ENCODE measurements around a stretch of chr21.

DNA sequence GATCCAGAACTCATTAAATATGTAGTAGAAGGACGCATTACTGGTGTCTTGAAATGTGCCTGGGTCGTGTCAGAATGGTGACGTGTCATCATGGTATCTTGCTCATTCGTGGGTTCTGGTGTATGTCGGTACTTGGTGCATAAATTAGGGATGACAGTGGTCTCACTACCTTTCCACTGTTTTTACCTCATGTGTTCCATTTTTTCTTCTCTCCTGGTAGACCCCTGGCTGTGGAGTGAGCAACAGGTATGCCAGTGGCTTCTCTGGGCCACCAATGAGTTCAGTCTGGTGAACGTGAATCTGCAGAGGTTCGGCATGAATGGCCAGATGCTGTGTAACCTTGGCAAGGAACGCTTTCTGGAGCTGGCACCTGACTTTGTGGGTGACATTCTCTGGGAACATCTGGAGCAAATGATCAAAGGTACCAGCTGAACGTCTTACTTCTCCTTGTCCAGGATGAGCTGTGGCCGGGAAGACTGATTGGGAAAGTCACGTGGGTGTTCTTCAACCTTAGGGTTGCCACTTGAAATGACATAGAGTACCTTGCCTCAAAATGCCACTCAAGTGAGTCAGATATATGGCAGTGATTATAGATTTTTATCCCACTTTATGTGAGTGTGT, 8.9 kb downstream of the ETS2 start:
- PRO-cap, result no peak
- RAMPAGE, long total RNA, result no peak
- RRBS, result no CpG with 5 or more reads among the region's 11 CpGs

DNA sequence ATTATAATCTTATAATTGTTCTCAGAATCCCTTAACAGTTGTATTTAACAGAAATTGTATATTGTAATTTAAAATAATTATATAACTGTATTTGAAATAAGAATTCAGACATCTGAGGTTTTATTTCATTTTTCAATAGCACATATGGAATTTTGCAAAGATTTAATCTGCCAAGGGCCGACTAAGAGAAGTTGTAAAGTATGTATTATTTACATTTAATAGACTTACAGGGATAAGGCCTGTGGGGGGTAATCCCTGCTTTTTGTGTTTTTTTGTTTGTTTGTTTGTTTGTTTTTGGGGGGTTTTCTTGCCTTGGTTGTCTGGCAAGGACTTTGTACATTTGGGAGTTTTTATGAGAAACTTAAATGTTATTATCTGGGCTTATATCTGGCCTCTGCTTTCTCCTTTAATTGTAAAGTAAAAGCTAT, 17.6 kb downstream of the ETS2 start:
- PRO-cap, result no peak
- RAMPAGE, long total RNA, result no peak
- RRBS, result no CpG with 5 or more reads among the region's 1 CpG

DNA sequence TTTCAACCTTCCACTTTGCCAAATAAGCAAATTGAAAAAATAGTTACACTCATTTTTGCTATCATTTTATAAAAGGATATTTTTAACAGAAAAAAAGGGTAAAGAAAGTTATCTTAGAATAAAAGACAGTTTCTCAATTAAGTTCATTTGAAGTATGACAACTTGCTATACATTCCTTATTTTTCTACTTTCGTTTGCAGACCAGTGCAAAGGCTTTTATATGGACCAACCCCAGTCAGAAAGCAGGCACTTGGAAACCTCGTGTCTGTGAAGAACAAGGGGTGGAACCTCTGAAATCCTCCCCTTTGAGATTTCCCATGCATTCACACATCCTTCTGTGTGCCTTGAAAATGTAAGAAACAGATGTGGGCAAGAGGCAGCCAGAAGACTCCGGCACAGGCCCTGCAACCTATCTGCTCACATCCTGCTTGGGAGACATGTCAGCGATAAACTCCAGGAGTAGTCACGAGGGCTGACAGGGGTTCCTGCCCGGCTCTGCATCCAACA, 42.4 kb downstream of the ETS2 start:
- PRO-cap, result no peak
- RAMPAGE, long total RNA, result no peak
- RRBS, result 54% methylated on average over 3 of the region's 6 CpGs

DNA sequence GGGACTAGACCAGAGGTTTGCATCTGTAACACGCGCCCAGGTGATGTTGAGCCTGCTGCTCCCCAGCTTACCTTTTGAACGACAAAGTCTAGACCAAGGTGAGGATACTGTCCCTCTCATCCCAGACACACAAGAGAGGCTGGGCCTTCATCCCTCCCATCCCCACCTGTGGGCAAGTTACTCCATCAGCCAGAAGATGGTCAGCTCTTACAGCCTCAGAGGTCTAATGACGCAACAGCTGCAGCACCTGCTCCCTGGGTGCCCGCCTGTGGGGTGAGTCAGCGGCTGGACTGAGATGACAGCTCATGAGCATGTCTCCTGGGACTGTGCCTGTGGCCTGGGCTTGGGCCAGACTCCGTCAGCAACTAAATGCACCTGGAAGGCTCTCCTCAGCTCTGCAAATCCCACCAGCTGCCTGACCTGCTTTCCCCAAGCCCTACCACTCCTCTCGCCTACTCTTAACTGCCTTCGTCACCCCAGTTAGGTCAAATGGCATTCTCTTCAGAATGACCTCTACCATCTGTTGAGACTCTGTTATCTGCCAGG, 47.6 kb downstream of the ETS2 start:
- PRO-cap, result no peak
- RAMPAGE, long total RNA, result no peak
- RRBS, result no CpG with 5 or more reads among the region's 9 CpGs

- PRO-cap, result no peak
- RAMPAGE, long total RNA, result no peak
- RRBS, result no CpG with 5 or more reads among the region's 14 CpGs
Measured at GRCh38 chr21:38906964-38907692, 101.4 kb downstream of the ETS2 start.

GRCh38 chr21:38920991-38921620, 115.4 kb downstream of the ETS2 start:
- PRO-cap, result no peak
- RAMPAGE, long total RNA, result no peak
- RRBS, result no CpG with 5 or more reads among the region's 4 CpGs

DNA sequence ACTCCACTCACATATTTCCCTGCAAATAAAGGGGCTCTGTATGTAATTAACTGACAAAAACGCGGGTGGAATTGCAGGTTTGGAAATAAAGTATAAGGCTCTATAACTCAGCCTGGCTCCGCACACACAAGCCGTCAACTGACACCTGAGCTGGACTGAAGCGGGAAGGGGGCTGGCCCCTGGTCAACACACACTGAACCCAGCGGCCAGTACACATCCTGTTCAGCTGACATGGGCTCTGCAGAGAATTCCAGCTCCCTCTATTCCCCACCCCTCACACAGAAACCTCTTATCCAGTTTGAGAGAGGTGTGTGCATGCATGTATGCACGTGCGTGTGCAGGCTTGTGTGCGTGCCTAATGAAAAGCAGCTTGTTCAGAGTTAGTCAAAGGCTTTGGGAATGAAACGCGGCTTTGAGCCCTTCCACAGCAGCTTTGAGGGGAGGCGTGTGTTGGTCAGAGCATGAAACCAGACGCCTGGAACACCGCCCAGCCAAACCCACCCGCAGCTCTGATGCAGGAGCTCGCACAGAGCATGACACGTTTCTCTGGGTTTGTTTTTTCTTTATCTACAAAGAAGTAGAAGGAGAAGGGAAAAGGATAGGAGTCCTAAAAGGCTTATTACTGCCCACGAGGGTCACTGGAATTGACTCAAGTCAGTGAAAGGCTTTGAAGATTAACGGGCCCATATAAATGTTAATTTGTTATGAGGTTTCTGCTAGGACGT, 184.1 kb downstream of the ETS2 start:
- PRO-cap, result no peak
- RAMPAGE, long total RNA, result no peak
- RRBS, result no CpG with 5 or more reads among the region's 20 CpGs

DNA sequence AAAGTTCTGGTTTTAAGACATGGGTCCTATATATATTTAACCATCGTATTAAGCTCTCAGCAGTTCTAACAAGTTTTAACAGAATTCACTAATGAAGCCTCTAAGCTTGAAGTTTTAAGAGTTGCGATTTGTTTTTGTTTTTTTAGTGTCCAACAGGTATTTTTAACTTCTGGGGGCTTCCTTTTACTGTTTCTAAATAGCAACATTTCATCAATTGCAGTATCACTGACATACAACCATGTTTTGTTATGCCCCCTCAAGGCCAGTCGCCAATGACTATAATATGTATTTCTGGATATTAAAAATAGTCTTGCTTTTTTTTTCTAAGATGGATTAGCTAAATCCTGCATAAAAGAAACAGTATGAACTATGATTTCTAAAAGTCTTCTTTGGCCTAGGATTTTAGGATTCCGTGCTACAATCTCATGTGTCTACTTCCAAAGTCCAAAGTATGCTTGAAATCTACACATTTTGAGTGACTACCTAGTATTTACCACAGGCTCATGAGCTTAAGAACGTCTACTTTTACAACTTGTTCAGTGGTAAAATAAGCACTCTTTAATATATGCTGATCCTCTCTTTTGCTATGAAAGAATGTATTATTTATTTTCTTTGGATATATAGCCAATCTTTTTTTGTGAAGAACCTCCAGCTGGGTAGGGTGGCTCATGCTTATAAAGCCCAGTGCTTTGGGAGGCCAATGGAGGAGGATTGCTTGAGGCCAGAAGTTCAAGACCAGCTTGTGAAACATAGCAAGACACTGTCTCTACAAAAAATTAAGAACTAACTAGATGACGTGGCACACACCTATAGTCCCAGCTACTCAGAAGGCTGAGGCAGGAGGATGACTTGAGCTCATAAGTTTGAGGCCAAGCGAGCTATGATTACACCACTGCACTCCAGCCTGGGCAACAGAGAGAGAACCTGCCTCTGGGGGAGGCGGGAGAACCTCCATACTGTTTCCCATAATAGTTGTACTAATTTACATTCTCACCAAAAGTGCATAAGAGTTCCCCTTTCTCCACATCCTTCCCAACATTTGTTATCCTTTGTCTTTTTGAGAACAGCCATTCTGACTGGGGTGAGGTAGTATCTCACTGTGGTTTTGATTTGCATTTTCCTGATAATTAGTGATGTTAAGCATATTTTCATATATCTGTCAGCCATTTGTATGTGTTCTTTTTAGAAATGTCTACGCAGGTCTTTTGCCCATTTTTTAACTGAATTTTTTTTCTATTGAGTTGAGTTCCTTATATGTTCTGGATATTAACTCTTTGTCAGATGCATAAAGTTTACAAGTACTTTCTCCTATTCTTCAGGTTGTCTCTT, 29.4 kb downstream of the BRWD1 start:
- PRO-cap, result no peak
- RAMPAGE, long total RNA, result no peak
- RRBS, result no CpG with 5 or more reads among the region's 9 CpGs

- PRO-cap, result no peak
- RAMPAGE, long total RNA, result no peak
- RRBS, result under 1% methylated on average over 3 of the region's 30 CpGs
Measured at GRCh38 chr21:39312936-39313151, 588 bp downstream of the BRWD1 start.

GRCh38 chr21:39387965-39388548, 7.9 kb downstream of the GET1 start:
- PRO-cap, result no peak
- RAMPAGE, long total RNA, result no peak
- RRBS, result no CpG with 5 or more reads among the region's 21 CpGs

- PRO-cap, result no peak
- RAMPAGE, long total RNA, result no peak
- RRBS, result no CpG with 5 or more reads among the region's 22 CpGs
Measured at GRCh38 chr21:39611485-39612290, 1.1 kb upstream of the B3GALT5 start.

DNA sequence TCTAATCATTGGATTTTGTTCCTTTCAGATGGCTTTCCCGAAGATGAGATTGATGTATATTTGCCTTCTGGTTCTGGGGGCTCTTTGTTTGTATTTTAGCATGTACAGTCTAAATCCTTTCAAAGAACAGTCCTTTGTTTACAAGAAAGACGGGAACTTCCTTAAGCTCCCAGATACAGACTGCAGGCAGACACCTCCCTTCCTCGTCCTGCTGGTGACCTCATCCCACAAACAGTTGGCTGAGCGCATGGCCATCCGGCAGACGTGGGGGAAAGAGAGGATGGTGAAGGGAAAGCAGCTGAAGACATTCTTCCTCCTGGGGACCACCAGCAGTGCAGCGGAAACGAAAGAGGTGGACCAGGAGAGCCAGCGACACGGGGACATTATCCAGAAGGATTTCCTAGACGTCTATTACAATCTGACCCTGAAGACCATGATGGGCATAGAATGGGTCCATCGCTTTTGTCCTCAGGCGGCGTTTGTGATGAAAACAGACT, 47.8 kb downstream of the B3GALT5 start:
- PRO-cap, result no peak
- RAMPAGE, long total RNA, result no peak
- RRBS, result no CpG with 5 or more reads among the region's 14 CpGs

DNA sequence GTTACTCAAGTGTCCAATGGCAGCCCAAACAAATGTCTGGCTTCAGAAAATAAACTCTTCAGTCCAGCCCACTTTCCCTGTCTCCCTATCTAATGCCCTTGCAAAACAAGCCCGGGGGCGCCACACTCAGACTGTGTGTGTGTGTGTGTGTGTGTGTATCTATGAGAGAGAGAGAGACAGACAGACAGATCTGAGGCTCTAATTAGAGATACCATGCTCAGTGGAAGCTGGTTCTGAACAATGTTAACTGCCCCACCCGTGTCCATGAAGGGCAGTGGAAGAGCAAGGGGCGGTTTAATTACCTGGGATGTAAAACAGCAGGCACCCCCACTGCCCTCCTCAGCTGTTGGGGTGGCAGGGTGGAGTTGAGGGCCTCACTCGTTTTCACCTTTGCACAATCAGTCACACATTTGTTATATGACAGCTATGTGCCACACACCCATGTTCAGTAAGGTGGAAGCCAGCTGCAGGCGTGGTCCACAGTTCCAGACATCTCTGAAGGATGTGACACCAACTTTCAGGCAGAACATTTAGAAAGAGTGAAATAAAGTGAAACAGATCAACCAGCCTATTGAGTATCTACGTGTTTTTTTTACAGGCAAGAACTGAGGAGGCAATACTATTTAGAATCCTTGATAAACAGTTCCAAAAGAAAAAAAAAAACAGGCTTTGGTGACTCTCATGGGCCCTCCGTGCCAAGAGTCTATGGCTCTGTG, 57.5 kb downstream of the B3GALT5 start:
- PRO-cap, result no peak
- RAMPAGE, long total RNA, result no peak
- RRBS, result no CpG with 5 or more reads among the region's 8 CpGs

DNA sequence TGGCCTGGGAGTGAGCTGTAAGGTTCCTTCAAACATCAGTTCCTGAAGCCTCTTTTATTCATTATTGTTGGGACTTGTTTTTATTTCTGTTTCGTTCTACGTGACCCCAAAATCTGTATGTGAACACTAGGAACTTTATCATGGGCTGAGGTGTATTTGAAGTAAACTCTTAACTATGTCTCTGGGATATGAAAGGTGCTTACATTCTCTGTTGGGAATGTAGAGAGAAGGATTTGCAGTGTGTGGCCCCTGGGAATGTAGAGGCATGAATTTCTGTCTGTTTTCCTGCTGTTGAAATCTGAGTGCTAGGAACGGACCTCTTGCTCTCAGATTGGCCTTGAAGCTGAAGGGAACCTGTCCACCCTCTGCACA, 58.8 kb downstream of the B3GALT5 start:
- PRO-cap, result no peak
- RAMPAGE, long total RNA, result no peak
- RRBS, result no CpG with 5 or more reads among the region's 3 CpGs

- PRO-cap, result no peak
- RAMPAGE, long total RNA, result no peak
- RRBS, result no CpG with 5 or more reads among the region's 14 CpGs
Measured at GRCh38 chr21:41217494-41218201, 49.7 kb downstream of the BACE2 start.

- PRO-cap, result no peak
- RAMPAGE, long total RNA, result no peak
- RRBS, result no CpG with 5 or more reads among the region's 4 CpGs
Measured at GRCh38 chr21:41243224-41243893, 73.2 kb upstream of the FAM3B start.

GRCh38 chr21:41304000-41304502, 12.6 kb upstream of the FAM3B start:
- PRO-cap, result no peak
- RAMPAGE, long total RNA, result no peak
- RRBS, result no CpG with 5 or more reads among the region's 38 CpGs

- PRO-cap, result no peak
- RAMPAGE, long total RNA, result no peak
- RRBS, result no CpG with 5 or more reads among the region's 10 CpGs
Measured at GRCh38 chr21:41322046-41322636, 5.5 kb downstream of the FAM3B start.

DNA sequence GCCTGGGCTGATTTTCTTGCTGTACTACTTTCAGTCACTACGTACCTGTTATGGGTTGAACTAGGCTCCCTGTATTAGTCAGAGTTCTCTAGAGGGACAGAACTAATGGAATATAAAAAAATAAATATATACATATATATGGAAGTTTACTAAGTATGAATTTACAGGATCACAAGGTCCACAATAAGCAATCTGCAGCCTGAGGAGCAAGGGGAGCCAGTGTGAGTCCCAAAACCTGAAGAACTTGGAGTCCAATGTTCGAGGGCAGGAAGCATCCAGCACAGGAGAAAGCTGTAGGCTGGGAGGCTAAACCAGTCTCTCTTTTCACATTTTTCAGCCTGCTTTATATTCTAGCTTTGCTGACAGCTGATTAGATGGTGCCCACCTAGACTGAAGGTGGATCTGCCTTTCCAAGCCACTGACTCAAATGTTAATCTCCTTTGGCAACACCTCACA, 2.7 kb downstream of the MX2 start:
- PRO-cap, result no peak
- RAMPAGE, long total RNA, result no peak
- RRBS, result no CpG with 5 or more reads among the region's 2 CpGs

GRCh38 chr21:41440827-41441058, 14.7 kb downstream of the MX1 start:
- PRO-cap, result no peak
- RAMPAGE, long total RNA, result no peak
- RRBS, result no CpG with 5 or more reads among the region's 4 CpGs